ENCODE measurements around a stretch of chr17.

GRCh38 chr17:7840422-7840763 lies 6.4 kb downstream of the KDM6B start:
- RRBS = no CpG with 5 or more reads among the region's 1 CpG

- RRBS = 4% methylated on average over 13 of the region's 32 CpGs
Observed at GRCh38 chr17:7844801-7845298, 10.0 kb upstream of the TMEM88 start.

DNA sequence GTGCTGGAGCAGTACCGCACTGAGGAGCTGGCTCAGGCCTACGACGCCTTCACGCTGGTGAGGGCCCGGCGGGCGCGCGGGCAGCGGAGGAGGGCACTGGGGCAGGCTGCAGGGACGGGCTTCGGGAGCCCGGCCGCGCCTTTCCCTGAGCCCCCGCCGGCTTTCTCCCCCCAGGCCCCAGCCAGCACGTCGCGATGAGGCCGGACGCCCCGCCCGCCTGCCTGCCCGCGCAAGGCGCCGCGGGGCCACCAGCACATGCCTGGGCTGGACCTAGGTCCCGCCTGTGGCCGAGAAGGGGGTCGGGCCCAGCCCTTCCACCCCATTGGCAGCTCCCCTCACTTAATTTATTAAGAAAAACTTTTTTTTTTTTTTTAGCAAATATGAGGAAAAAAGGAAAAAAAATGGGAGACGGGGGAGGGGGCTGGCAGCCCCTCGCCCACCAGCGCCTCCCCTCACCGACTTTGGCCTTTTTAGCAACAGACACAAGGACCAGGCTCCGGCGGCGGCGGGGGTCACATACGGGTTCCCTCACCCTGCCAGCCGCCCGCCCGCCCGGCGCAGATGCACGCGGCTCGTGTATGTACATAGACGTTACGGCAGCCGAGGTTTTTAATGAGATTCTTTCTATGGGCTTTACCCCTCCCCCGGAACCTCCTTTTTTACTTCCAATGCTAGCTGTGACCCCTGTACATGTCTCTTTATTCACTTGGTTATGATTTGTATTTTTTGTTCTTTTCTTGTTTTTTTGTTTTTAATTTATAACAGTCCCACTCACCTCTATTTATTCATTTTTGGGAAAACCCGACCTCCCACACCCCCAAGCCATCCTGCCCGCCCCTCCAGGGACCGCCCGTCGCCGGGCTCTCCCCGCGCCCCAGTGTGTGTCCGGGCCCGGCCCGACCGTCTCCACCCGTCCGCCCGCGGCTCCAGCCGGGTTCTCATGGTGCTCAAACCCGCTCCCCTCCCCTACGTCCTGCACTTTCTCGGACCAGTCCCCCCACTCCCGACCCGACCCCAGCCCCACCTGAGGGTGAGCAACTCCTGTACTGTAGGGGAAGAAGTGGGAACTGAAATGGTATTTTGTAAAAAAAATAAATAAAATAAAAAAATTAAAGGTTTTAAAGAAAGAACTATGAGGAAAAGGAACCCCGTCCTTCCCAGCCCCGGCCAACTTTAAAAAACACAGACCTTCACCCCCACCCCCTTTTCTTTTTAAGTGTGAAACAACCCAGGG lies 1.1 kb upstream of the TMEM88 start:
- RRBS = 94% methylated on average over 18 of the region's 77 CpGs

- RRBS = 44% methylated on average over 4 of the region's 33 CpGs
Observed at GRCh38 chr17:7855713-7856532, 1.1 kb downstream of the TMEM88 start.

DNA sequence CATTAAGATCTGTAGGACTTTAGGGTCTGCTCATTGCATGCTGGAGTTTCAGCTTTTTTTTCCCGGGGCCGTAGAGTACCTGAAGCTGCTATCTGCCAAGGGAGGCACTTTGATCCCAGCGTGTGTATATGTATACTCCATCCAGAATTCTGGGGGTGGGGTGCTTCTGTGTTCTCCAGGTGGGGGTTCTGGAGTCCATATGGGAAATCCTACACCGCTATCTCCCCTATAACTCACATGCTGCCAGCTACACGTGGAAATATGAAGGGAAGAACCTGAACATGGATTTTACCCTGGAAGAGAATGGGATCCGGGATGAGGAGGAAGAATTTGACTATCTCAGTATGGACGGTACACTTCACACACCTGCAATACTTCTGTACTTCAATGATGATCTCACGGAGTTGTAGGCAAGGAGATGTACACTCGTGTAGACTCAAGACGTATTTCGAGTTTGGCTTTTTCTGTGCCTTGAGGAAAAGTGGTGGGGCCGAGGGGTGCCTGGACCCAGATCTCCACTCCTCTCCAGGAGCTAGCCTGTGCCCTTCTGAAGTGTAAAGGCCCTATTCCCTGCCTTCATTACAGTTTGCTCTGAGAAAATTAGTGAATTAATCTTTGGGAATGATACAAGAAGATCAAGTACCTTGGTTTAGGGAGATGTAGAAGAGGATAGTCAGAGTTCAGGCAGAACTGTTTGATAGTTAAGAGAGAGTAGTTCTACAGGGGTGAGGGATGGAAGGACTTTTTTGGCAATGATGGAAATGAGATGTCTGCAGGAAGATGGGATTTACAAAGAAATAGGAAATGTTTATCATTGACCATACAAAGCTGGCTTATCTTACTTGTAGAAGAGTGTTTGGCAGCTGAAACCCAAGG lies 1.6 kb downstream of the CYB5D1 start:
- RRBS = 100% methylated on average over 1 of the region's 12 CpGs

DNA sequence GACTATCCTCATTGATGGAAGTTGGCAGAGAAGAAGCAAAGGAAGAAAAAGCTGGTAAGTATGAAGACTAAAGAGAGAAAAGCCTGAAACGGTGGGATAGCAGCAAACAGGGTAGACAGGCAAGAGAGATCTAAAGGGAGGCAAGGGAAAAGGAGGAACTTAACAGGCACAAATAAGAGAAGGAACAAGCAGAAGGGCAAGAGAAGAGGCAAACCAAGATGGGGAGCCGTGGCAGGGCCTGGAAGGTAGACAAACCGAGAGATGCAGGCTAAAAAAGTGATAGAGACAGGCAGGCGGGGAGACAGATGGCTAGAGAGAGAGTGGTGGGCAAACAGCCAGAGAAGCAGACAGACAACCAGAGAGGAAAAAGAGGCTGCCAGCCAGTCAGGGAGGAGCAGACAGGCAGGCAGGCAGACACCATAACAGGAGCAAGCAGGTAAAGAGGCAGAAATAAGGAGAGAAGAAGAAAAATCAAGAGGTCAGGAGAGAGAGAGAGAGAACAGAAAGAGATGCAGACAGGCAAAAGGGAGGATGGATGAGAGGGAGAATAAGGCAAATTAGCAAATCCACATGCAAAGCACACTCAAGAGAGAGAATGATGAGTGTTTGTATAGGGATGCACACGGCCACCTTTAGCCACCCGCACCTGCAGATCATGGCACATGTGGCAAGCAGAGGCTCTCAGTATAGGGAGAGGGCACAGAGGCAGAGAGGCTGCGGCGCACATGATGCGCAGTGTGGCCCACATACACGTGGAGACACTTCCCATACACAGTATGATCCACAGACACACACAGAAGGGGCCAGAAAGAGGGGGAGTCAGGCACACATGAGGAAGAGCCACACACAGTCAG lies 6.8 kb upstream of the CHD3 start:
- RRBS = no CpG with 5 or more reads among the region's 10 CpGs

DNA sequence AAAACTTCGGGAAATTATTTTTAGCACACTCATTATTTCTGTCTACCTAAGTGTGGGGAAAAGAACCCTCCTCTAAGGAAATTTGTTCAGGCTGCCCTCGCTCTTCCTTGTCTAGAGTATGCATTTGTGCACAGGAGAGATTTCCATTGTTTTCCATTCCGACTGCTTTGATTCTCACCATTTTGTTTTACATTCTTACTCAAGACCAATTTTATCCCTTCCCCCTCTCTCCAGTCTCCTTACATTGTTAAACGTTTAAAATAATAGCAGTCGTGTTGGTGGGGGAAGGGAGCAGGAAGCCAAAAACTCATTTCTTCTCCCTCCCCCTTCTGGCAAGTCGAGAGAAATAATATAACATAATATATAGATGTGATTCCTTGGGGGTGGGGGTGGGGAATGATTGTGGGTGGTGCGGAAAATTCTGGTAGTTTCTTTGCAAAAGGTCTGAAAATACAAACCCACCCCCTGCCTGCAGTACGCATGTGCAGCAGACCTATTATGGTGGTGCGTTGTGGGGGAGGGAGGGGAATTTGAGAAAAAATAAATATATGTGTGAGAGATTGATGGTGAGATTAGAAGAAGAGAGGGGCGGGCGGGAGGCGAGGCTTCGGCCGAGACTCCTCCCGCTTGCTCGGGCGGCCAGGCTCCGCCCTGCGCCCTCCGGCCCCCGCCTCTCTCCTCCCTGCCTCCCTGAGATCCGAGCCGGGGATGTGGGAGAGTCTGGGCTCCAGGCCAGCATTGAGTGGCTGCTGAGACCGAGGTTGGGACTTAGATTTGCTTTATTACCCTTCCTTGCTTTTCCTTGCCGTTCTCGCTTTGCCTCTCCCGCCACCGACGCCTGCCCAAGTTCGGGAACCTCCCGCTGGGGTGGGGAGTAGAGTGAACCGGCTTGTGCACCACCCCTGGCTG lies 1.3 kb upstream of the CHD3 start:
- RRBS = no CpG with 5 or more reads among the region's 32 CpGs

GRCh38 chr17:7932931-7933526 lies 1.0 kb downstream of the CNTROB start:
- RRBS = no CpG with 5 or more reads among the region's 17 CpGs

DNA sequence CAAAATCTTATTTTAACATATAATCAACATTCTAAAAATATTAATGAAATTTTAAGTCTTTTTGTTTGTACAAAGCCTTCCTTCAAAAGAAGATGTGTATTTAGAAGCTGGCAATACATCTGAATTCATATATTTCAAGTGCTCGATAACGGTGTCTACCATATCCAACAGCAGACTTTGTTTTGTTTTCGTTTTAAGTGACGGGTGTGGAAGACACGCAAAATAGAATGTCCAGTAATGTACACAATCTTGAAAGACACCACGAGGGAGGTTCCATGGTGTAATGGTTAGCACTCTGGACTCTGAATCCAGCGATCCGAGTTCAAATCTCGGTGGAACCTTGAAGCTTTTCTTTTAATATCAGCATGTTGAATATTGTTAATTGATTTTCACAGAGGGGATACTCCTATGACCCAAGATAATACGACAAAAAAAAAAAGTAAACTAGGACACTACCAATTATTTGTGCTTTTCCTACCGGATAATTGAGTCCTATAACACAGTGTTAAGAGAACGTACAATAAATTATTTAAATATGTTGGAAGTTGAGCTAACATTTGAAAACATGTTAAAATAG lies 1.3 kb upstream of the ALOXE3 start:
- RRBS = no CpG with 5 or more reads among the region's 12 CpGs

- RRBS = no CpG with 5 or more reads among the region's 21 CpGs
Observed at GRCh38 chr17:8137820-8138565, 14.1 kb upstream of the HES7 start.

DNA sequence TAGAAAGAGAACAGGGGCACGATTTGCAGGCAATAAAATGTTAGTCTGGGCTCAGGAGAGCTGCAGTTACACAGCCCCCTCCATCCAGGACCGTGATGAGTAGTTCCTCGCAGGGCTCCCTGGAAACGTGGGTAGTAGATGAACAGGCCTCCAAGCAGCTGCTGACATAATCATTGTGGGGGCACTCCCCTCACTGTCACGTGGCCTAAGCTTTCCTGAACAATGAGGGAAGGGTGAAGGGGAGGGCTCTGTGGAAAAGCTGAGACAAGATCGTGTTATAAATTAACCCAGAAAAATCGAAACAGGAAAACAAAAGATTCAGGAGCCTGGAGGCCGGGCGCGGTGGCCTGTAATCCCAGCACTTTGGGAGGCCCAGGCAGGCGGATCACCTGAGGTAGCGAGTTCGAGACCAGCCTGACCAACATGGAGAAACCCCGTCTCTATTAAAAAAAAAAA lies 1.4 kb upstream of the PER1 start:
- RRBS = no CpG with 5 or more reads among the region's 14 CpGs

GRCh38 chr17:8154966-8155919 lies 3.0 kb upstream of the PER1 start:
- RRBS = 44% methylated on average over 3 of the region's 15 CpGs

DNA sequence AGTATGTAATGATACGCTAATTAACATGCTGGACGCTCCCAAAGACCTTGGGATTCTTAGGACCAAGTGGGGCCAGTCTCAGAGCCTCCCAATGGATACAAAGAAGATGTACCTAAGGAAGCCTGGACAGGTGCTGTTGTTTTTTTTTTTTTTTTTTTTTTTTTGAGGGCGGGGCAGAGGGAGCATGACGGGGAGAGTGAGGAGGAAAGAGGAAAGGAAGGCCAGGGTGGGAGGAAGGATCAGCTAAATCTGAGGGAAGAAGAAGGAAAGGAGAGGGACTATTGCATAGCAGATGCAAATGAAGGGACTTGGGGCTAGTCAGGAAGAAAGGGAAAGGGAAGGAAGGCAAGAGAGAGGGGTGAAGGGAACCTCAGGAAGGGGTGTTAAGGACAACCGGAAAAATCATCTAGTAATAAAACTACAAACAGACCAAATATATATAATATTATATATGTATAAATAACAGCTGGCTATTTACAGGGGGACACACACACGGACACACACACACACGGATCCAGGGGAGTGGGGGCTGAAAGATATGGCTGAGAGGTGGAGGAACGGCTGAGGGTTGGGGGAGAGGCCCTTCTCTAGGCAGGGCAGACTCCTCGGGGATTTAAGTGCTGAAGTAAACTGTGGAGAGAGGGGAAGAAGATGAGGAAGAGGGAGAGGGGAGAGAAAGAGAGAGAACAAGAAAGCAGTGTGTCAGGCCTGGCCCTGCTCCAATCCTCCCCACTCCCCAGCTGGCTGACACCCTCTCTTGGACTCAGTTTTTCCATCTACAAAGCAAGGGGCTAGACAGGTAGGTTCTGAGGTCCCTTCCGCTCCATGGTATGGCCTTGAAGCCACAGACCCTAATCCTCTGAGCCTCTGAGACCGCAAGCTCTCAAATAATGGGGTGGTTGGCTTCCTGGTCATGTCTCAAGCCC lies 2.2 kb downstream of the VAMP2 start:
- RRBS = no CpG with 5 or more reads among the region's 11 CpGs

DNA sequence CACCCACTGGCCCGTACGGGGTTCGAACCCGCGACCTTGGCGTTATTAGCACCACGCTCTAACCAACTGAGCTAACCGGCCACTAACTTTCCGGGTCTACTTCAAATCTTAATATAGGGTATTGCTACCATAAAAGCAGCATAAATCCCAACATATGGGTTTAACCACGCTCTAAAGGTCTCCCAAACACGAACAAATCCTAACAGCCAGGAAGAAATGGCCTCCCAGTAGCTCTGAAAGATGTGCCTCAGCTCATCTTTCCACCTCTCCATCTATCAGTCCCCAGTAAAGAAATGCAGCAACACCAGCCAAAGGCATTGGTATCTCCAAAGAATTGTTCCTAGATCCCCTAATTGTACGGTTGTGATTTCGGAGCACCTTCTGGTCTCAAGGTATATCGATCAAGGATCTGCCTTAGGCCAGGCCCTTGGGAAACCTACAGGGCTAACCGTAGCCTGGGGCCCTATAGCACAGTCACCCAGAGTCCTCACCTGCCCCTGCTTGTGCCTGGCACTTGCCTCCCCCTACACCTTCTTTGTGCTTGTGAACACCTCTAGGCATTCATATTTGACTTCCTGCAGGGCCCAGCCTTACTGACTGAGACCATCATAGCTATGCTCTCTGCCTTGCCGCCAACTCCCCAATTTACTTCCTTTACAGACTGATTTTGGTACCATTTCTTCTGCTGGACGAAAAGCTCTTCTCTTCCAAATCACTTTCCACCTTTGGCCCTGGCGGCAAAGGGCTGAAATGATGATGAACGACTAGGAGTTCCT lies 16.8 kb upstream of the AURKB start:
- RRBS = no CpG with 5 or more reads among the region's 19 CpGs

GRCh38 chr17:8249775-8250426 lies 812 bp downstream of the PFAS start:
- RRBS = no CpG with 5 or more reads among the region's 8 CpGs

GRCh38 chr17:8288044-8288471 lies 412 bp upstream of the RANGRF start:
- RRBS = no CpG with 5 or more reads among the region's 18 CpGs

DNA sequence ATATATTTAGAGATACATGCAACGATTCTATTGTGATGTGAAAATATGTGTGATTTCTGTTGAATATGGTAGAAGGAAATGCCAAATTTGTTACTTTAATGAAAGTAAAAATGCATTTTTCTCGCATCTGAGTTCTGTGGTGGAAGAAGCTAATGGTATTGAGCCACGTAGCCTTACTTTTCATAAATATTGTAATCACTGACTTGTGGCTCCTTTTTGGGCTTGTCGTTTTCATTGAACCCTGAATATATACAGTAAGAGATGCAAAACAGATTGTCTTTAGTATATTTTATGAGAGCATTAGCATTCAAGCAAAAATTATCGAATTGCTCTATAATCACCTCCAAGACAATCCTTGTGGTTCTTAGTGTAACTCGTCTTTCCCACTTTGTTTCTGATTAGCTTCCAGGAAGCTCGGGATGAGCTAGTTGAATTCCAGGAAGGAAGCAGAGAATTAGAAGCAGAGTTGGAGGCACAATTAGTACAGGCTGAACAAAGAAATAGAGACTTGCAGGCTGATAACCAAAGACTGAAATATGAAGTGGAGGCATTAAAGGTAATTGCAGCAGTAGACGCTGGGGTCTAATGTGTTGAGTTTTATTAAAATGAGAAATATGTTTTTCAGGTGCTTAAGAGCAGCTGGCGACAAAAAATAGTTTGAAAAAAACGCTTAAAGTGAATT lies 9.8 kb downstream of the NDEL1 start:
- RRBS = no CpG with 5 or more reads among the region's 10 CpGs

GRCh38 chr17:8477494-8478163 lies 41.9 kb downstream of the NDEL1 start:
- RRBS = no CpG with 5 or more reads among the region's 11 CpGs

DNA sequence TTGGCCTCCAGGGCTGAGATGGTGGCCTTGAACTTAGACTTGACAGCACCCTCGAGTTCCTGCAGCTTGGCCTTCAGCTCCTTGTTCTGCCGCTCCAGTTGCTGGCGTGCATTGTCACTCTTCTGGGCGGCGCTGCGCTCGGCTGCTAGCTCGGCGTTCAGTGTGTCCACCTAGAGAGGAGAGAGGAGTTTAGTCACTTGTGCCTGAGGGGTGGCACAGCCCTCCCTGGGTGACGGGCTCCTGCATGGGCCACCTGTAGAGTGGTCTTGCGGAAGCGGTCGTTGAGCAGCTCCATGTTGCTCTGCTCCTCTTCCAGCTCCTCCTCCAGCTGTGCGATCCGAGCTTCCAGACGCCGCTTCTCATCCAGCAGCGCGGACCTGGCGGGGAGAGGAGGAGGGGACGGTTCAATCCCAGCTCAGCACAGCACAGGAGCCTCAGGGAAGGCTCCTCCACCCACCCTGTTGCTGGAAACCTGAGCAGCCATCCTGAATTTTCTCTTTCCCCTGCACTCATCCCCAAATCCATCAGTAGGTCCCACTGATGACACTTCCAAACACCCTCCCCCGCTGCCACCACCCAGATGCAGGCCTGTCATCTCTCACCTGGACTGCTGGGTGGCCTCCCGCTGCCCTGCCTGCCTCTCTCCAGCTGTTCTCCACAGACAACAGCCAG lies 44.6 kb downstream of the NDEL1 start:
- RRBS = no CpG with 5 or more reads among the region's 23 CpGs

DNA sequence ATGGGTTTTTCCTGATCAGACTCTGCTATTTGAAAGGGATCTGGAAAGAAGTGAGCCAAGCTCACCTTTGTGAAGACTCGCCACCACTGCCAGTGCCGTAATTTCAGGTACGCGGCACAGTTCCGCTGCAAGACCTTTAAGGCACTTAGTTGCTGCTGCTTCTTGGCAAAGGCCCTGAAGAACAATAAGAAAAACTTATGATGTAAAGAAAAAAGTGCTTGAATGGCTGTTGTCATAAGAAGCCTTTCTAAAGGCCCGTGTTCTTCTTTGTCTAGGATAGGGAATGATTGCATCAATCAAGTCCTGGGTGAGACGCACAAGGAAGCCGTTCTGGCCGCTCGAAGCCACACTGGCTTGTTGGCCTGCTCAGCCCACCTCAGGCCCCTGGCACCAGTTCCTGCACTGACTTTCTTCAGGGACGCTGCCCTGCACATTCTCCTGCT lies 78.1 kb downstream of the NDEL1 start:
- RRBS = no CpG with 5 or more reads among the region's 11 CpGs

Data from HL-60 (cell line).